Transverse colon (tissue), 4 donors: Measurements from ENCODE around the genes SRPRB and AMOTL2.

GRCh38 chr3:131330998-131331655 lies 50.4 kb upstream of the NUDT16 start:
- PRO-cap, result no peak
- RAMPAGE, long total RNA, 4 experiments, result no peak in any of the 4 experiments

DNA sequence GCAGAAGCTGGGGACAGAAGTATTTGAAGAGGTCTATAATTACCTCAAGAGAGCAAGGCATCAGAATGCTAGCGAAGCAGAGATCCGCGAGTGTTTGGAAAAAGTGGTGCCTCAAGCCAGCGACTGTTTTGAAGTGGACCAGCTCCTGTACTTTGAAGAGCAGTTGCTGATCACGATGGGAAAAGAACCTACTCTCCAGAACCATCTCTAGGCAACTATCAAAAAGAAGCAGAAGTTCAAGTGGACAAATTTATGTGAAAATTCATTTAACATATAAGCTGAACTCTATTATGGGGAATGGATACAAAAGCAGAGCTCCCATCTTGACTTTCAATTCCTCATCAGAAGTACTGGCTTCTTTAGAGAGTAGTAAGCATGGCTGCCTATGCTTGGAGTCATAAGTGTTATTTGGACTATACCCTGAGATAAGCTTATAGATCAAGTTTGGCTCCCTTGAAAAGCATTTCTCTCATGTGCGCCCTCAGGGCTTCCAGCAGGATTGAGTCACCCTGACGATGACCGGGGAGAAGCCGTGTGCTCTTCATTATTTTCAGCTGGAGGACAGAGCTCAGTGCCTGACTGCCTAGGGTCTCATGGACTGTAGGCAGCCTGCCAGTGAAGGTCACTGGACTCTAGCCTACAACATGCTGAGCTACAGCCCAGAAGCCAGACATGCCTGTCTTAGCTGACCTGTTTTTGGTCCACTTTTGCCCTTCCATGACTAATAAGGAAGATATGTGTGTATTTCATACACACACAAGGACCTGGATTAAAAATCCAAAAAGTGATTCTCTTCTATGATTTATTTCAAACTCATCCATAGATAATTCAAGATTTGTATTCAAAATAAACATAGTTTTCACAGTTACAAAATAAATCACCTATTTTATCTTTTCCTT lies 31.8 kb upstream of the NUDT16 start:
- PRO-cap, result no peak
- RAMPAGE, long total RNA, 4 experiments, result no peak in any of the 4 experiments

DNA sequence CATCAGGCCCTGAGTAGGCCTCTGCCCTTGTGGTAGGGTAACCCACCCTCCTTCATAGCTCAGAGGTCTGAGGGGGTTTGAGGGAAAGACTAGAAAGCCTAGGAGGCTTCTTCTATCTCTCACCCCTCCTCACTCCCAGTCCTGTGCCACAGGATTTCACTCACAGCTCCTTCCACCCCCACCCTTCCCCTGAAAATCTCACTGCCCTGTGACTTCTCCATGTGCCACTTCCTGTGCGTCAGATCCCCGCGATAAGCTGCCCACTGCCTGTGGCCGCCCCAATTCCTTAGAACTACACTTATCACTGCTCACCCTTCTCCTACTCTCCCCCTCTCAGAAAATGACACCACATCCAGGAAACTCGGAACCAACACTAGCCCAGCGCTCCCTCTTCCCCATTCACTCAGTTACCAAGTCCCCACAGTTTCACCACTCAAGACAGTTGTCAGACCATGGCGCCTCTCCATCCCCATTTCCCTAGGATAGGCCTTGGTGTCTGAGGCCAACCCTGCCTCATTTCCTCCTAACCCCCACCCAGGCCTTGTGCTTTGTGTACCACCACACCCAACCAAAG lies 20.6 kb upstream of the NUDT16 start:
- PRO-cap, result no peak
- RAMPAGE, long total RNA, 4 experiments, result no peak in any of the 4 experiments

DNA sequence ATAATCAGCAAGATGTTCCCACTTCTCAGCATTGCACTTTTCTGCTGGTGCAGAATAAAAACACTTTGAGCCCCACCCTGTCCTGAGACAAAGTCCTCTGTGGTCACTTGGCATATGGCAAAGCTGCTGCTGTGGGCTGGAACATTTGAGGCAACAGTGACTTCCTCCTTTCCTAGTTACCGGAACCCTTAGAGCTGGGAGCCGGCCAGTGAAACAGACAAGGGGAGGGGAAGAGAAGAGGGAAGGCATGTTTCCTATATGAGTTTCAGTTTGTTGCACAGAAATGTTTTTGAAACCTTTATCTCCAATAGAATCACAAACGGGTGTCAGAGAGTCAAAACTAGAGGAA lies 5.1 kb downstream of the NUDT16 start:
- PRO-cap, result bidirectional peak, plus-strand start at position 220 of the sequence, minus-strand start at position 119 of the sequence
- RAMPAGE, long total RNA, 4 experiments, result no peak in any of the 4 experiments

DNA sequence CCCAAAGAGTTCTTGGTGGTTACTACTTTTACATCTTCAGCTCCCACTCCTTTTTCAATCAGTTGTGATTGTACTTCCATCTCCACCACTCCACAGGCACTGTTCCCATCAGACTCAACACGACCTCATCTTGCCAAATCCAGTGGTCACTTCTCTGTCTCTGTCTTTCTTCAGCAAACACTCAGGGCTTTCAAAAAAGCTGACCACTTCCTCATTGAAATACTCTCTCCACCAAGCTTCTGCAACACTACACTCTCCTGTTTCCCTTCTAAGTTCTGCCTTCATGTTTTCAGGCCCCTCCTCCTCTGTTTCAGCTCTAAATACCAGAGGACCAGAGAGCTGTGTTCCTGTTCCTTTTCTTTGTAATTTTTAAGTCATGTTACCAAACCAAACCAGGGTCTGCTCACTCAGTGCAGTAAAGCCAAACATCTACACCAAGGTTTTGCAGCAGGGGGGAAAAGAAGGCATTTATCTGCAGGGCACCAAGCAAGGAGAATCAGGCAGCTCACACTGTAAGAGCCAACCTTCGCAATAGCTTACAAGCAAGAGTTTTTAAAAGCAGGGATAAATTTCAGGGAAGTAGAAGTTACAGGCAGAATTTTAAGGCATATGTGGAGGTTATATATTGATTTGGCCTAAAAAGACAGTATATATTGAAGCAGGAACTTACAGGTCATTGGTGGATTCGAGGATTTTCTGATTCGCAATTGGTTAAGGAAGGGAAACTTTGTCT lies 33.7 kb upstream of the ACP3 start:
- PRO-cap, result no peak
- RAMPAGE, long total RNA, 4 experiments, result no peak in any of the 4 experiments

DNA sequence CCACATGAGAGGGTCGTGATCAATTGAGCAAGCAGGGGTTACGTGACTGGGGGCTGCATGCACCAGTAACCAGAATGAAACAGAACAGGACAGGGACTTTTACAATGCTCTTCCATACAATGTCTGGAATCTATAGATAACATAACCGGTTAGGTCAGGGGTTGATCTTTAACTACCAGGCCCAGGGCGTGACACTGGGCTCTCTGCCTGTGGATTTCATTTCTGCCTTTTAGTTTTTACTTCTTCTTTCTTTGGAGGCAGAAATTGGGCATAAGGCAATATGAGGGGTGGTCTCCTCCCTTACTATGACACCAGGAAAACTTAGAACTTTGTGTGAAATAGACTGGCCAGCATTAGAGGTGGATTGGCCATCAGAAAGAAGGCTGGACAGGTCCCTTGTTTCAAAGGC lies 13.8 kb upstream of the ACP3 start:
- PRO-cap, result no peak
- RAMPAGE, long total RNA, 4 experiments, result no peak in any of the 4 experiments

DNA sequence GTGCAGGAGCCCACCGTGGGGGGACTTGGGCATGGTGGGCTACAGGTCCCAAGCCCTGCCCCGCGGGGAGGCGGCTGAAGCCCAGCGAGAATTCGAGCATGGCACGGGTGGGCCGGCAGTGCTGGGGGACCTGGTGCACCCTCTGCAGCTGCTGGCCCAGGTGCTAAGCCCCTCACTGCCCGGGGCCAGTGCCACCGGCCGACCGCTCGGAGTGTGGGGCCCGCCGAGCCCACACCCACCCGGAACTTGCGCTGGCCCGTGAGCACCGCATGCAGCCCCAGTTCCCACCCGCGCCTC lies 129.2 kb downstream of the TMEM108 start:
- PRO-cap, result unidirectional peak, plus-strand start at position 198 of the sequence
- RAMPAGE, long total RNA, 4 experiments, result no peak in any of the 4 experiments

DNA sequence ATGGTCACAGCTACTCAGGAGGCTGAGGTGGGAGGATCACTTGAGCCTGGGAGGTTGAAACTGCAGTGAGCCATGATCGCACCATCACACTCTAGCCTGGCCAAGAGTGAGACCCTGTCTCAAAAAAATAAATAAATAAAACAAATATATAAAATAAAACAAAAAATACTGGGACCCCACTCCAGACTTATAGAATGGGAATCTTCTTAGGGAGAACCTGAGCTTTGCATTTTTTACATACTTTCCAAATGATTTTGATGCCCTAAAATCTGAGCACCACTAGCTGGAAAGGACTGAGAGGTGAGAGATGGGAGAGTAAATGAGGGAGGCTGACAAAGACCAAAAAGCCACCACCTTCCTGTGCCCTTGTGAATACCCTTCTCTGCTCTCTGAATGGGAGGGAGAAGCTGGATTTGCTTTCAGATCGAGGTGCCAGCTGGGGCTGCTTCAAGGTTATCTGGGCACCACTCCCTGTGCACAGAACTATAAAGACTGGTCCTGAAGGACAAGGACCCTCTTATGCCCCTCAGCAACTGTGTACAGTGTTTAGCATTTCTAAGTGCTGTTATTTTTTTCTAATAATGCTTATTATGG lies 37.7 kb upstream of the CDV3 start:
- PRO-cap, result no peak
- RAMPAGE, long total RNA, 4 experiments, result no peak in any of the 4 experiments

DNA sequence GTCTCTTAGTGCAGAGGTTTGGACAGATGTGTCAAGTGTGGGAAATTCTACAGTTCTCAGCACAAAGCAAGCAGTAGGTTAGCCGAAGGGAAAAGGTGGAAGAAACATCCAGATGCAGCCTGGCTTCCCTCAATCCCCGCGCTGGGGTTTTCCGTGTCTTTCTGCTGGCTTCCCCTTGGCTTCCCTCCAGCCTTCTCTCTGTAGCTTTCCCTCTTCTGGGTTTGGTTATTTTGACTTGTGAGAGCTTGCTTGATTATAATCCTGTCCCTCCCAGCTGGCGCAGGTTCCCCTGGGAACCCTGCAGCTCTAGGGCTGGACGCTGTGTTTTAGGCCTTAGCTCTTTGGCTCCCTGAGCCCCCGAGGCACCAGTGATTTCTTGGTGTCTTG lies 4.1 kb downstream of the TF start:
- PRO-cap, result no peak
- RAMPAGE, long total RNA, 4 experiments, result no peak in any of the 4 experiments

- PRO-cap, result bidirectional peak, plus-strand start at chr3:133805815, minus-strand start at chr3:133805532
- RAMPAGE, long total RNA, 4 experiments, result start-site peak on the plus strand in 4 of 4 experiments, at chr3:133805797-133805851 at its widest, 14 to 104 reads per replicate
Measured at GRCh38 chr3:133805402-133806151, at the start of gene SRPRB. Gene SRPRB (plus strand): TSS chr3:133805815.

DNA sequence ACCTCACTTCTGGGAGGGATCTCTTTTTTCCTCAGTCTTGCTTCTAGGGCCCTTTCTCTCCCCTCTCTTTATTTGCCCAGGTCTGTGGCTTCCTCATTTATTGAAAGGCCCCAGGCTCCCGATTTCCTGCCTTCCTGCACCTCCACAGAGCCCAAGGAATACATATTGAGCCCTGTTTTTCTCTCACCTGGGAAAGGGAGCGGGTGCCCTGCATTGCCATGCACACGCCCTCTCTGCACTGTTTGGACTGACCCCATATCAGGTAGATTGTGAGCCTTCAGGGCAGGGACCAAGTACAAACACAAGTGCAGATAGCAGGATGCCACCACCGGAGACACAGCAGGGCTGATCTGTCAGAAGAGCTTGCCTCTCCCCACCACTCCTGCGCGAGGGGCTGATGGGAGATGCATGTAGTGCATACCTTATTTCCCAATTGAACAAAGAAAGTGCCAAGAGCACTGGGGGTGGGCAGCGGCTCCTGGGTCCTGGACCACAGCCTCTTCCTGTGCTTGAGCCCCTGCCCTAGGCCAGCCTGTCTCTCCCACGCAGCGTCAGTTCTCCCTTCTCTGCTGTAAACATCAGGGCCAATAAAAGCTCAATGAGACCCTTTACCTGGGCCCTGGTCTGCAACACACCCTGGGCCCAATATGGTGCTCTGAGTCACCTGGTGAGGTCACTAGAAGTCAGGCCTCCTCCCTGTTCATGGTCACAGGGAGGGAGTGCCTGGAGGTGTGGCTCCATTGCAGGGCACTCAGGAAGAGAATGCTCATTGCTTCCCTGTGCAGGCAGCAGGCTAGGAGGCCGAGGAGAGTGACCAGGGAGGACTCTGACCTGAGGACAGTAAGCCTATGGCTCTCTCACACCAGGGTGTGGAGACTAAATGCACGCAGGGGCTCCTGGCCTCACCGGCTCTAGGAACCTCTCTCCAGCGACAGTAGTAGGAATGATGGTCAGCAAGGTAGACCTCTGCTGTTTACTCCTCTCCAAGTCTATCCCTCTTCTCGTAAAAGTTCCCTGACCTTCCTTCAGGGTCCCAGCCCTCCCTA lies 9.2 kb upstream of the SLCO2A1 start:
- PRO-cap, result bidirectional peak, plus-strand start at position 796 of the sequence, minus-strand start at position 560 of the sequence
- RAMPAGE, long total RNA, 4 experiments, result no peak in any of the 4 experiments

- PRO-cap, result no peak
- RAMPAGE, long total RNA, 4 experiments, result no peak in any of the 4 experiments
Measured at GRCh38 chr3:134052340-134052657, 22.6 kb upstream of the SLCO2A1 start.

DNA sequence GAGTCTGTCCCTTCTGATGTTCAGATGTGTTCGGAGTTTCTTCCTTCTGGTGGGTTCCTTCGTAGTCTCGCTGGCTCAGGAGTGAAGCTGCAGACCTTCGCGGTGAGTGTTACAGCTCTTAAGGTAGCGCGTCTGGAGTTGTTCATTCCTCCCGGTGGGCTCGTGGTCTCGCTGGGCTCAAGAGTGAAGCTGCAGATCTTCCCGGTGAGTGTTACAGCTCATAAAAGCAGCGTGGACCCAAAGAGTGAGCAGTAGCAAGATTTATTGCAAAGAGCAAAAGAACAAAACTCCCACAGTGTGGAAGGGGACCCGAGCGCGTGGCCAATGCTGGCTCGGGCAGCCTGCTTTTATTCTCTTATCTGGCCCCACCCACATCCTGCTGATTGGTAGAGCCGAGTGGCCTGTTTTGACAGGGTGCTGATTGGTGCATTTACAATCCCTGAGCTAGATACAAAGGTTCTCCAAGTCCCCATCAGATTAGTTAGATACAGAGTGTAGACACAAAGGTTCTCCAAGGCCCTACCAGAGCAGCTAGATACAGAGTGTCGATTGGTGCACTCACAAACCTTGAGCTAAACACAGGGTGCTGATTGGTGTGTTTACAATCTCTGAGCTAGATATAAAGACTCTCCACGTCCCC lies 39.9 kb upstream of the SLCO2A1 start:
- PRO-cap, result no peak
- RAMPAGE, long total RNA, 4 experiments, result no peak in any of the 4 experiments

- PRO-cap, result no peak
- RAMPAGE, long total RNA, 4 experiments, result no peak in any of the 4 experiments
Measured at GRCh38 chr3:134202498-134202984, 48.1 kb downstream of the RYK start.

- PRO-cap, result no peak
- RAMPAGE, long total RNA, 4 experiments, result no peak in any of the 4 experiments
Measured at GRCh38 chr3:134312432-134313209, 61.6 kb downstream of the AMOTL2 start.

- PRO-cap, result no peak
- RAMPAGE, long total RNA, 4 experiments, result no peak in any of the 4 experiments
Measured at GRCh38 chr3:134326200-134326676, 48.0 kb downstream of the AMOTL2 start.

GRCh38 chr3:134326677-134327834 lies 47.2 kb downstream of the AMOTL2 start:
- PRO-cap, result no peak
- RAMPAGE, long total RNA, 4 experiments, result no peak in any of the 4 experiments

DNA sequence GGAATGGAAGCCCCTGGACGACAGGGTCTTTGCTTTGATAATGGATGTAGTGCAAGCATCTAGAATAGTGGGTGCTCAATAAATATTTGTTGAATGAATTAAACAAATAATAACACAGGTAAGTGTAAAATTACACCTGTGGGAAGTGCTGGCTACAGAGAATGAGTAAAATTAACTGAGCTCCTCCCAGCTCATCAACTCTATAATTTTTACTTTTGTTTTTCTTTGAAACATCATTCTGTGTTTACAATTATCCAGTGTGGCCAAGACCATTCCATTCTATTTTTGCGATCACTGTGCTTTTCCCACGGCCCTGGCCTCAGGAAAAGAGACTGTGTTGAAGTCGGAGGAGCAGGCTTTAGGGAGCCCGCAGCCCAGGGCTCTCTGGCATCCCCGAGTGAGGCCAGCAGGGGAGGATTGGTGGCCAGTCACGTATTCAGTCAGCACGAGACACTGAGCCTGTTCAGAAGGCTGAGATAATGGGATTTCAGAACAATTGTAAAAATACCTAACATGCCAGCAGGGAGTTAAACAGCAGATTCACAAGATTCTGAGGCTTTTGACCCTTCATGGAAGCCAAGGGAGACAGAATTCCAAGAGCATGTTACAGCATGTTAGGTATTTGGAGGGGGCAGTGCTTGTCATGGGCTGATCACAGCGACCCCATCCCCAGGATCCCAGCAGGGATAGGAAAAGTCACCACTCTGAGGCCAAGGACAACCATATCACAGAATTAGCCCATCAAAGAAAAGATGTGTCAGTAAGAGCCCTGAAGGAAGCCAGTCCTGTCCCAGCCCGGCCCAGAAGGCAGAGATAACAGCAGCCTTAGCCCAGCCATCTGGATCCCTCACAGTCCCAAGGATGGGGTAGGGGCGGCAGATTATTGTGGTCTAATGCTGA lies 40.7 kb downstream of the AMOTL2 start:
- PRO-cap, result bidirectional peak, plus-strand start at position 325 of the sequence, minus-strand start at position 199 of the sequence
- RAMPAGE, long total RNA, 4 experiments, result no peak in any of the 4 experiments

GRCh38 chr3:134365469-134366058 lies 8.7 kb downstream of the AMOTL2 start:
- PRO-cap, result no peak
- RAMPAGE, long total RNA, 4 experiments, result start-site peak on the minus strand in 1 of 4 experiments, at chr3:134365239-134365902 at its widest, 15 reads per replicate

DNA sequence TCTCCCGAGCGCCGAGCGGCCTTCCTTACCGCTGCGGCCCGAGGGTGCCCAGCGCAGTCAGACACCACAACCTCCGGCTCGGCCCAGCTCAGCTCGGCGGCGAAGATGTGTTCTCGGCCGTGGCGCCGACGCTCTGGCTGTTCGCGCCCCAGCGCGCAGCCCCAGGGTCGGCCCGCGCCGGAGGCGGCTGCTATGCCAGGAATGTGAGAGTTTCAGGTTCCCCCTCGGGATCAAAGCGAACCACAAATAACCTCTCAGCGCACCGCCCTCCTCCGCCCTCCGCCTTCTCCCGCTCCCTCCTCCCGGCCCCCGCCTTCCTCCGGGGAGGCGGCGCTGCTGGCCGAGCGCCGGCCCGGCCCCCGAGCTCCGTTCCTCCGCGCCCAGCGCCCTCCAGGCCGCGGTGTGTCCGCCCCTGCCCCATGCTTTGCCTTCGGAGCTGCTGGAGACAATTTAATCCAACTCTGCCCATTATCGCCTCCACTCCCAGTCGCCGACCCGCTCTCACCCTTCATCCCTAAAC lies at the start of gene AMOTL2:
Gene AMOTL2, minus strand, starts transcription at position 135 of the 520 bp plus-strand sequence.
- PRO-cap, result bidirectional peak, plus-strand start at position 369 of the sequence, minus-strand start at position 135 of the sequence; bidirectional peak, plus-strand start outside the sequence, minus-strand start at position 489 of the sequence
- RAMPAGE, long total RNA, 4 experiments, result start-site peak on the minus strand in 2 of 4 experiments, centred at positions 111 to 190 of the sequence, 32 to 46 reads per replicate